Right lobe of liver (tissue), 4 donors: Measurements from ENCODE around the gene NEK2.

- PRO-cap, 4 experiments = peak in 3 of 4 experiments; most common plus-strand start chr1:209724512 (in 1); most common minus-strand start chr1:209724264 (in 1)
- RAMPAGE, long total RNA, 2 experiments = start-site peak on the minus strand in 1 of 2 experiments, at chr1:209724385-209724394 at its widest, 12 reads per replicate
Observed at GRCh38 chr1:209724100-209724663, 19.5 kb downstream of the HSD11B1 start.

GRCh38 chr1:209825458-209826554 is 2.0 kb upstream of the UTP25 start:
- PRO-cap, 4 experiments = no peak in any of the 4 experiments
- RAMPAGE, long total RNA, 2 experiments = no peak in any of the 2 experiments

- PRO-cap, 4 experiments = no peak in any of the 4 experiments
- RAMPAGE, long total RNA, 2 experiments = no peak in any of the 2 experiments
Observed at GRCh38 chr1:209884623-209885275, 53.3 kb upstream of the SYT14 start.

GRCh38 chr1:210252559-210253239 is 20.1 kb downstream of the SERTAD4 start:
- PRO-cap, 4 experiments = no peak in any of the 4 experiments
- RAMPAGE, long total RNA, 2 experiments = no peak in any of the 2 experiments

- PRO-cap, 4 experiments = peak in 1 of 4 experiments; most common plus-strand start chr1:210343615 (in 1)
- RAMPAGE, long total RNA, 2 experiments = no peak in any of the 2 experiments
Observed at GRCh38 chr1:210342935-210343985, 14.6 kb downstream of the HHAT start.

DNA sequence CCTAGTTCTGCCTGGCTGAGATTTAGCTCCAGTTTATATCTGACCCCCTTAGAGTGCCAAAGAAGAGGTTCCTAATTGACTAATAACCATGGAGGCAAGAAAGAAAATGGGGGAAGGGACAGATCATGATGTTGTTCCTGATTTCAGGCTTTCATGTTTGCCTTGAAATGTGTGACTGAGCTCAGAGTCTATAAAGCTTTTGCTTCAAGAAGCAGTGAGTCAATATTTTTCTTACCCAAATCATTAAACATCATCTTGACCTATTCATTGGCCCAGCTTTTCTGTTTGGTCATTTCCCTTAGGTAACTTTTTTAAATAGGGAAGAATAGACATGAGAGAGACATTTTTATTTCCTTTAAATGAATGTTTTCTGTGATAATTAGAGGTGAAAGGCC is 55.9 kb downstream of the HHAT start:
- PRO-cap, 4 experiments = no peak in any of the 4 experiments
- RAMPAGE, long total RNA, 2 experiments = no peak in any of the 2 experiments

DNA sequence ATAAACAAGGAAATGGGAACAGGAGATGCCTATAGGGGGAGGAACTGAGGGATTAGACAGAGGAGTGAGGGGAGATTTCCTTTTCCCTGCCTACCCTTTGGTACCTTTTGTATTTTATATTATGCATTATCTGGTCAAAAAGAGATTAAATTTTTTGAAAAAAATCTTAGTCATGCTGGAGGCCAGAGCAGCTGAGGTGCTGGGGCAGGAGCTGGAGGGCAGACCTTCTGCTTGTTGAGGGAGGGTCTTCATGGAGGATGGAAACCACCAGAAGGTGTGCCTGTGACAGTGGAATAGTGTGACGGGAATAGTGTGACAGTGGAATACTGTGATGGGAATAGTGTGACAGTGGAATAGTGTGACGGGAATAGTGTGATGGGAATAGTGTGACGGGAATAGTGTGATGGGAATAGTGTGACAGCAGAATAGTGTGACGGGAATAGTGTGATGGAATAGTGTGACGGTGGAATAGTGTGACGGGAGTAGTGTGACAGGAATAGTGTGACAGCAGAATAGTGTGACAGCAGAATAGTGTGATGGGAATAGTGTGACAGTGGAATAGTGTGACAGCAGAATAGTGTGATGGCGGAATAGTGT is 325.0 kb downstream of the HHAT start:
- PRO-cap, 4 experiments = no peak in any of the 4 experiments
- RAMPAGE, long total RNA, 2 experiments = no peak in any of the 2 experiments

DNA sequence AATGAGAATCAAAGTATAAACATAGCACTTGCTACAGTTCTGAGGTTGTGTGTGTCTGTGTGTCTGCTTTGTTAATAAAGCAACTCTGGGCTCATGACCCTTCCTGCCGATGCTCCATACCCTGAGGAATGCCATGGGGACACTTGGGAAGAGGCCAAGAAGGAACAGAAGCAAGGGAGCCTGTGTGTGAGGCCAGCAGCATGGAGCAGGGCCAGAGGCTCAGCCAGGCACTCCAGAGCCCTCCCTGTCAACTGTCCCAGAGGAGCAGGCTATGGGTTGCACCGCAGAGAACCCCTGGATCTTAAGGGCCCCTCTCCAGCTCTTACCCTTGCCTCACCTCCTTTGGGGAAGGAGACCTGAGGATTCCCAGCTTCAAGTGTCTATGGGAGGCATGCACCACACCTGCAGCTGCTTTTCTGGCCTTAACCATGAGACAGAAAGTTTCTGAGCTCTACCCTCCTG is 353.6 kb downstream of the HHAT start:
- PRO-cap, 4 experiments = peak in 3 of 4 experiments; most common plus-strand start position 214 of the sequence (in 3)
- RAMPAGE, long total RNA, 2 experiments = no peak in any of the 2 experiments

DNA sequence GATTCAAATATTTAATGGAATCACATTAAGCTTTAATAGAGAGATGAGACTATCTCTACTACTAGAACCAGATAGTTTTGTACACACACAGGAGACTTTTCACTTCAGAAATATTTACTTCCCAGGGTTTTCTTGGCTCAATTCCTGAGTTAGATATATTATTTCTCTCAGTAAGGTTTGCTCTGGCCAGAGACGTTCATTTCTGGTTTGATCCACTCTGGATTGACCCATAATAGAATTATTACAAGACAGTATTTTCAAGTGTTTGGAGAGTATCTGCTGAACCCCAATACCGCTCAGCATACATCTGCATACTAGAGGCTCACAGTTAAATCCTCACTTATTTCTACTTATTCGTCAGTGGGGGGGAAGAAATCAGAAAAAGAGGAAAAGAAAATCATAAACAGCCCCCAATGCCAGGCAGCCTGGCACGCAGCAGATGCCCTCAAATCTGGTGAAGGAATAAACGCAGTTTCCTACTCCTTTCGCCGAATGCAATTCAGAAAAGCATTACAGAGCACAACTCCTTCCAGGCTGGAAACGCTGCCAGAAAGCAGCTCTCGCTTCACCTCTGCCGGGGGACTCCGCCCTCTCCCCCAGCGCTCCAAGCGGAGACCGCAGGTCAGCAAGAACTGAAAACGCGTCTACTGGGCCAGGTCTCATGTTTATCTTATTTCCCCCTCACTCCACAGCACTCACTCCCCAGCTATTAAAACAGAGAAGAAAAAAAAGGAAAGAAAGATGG is 1.1 kb upstream of the RCOR3 start:
- PRO-cap, 4 experiments = peak in 4 of 4 experiments; most common plus-strand start position 635 of the sequence (in 4); most common minus-strand start position 494 of the sequence (in 4)
- RAMPAGE, long total RNA, 2 experiments = no peak in any of the 2 experiments

DNA sequence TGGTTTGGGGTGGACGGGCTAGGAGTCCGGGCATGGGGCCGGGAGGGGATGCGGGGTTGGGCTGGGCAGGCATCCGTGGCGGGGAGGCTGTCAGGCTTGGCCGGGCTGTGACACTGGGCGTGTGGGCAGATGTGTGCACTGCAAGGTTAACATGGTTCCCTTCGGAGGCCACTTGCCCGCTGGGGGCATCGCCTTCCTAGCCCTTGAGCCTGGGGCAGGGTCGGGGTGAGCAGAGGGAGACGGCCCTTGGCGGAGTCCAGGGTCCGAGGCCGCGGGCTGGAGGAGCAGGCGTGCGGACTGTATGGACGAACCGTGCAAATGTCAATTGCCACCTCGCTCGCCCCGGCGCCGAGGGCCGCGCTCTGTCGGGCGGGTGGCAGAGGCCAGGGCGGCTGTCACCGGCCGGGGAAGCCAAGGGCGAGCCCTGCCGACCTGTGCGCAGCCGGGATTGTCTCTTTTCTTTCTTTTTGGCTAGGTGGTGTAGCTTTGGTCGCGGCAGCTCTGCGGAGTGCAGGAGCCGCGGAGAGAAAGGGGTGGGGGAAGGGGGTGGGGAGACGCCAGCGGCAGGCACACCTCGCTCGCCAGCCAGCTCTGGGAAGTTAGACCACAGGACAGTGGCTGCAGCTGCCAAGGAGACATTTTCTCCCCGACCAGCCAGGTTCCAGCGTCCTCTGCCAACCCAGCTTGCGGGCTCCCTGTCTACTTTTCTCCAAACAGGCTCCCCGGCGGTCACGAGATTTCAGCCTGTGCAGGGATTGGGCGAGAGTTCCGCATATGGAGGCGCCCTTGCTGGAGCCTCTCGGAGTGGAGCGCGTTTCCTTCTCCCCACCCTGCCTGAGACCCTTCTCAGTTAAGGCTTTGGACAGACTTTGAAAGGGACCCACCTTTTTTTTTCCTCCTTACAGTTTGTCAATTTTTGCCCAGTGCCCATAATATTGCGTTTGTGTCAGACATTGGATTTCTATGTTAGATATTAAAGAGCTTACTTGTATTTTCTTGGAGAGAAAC is 1.4 kb downstream of the RCOR3 start:
- PRO-cap, 4 experiments = peak in 4 of 4 experiments; most common plus-strand start position 602 of the sequence (in 1); most common minus-strand start position 673 of the sequence (in 2)
- RAMPAGE, long total RNA, 2 experiments = no peak in any of the 2 experiments

DNA sequence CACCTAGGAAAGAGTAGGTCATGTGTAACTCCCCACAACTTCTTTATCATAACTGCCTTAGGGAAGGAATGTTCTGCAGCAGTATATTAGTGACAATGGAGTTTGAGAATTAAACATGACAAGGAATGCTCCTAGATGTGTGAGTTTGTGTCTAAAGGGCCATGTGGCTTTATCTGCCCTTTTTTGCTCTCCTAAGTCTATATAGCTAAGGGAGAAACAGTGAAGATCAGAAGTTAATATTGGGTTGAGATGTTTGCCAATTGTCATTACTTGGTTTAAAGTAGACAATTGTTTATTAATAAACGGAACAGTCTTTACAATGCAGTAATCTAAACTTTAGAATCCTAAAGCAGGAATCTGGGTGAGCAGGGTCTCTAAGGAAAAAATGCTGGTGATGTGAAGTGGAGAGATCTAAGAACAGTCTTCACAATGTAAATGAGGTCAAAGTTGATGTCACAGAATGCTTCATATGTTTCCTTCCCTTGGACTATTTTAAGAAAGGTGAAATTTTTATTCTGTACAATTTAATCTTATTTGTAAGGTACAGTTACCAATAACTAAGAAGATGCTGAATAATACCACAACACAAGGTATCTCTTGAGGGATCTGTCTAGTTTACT is 9.0 kb upstream of the TRAF5 start:
- PRO-cap, 4 experiments = no peak in any of the 4 experiments
- RAMPAGE, long total RNA, 2 experiments = no peak in any of the 2 experiments

DNA sequence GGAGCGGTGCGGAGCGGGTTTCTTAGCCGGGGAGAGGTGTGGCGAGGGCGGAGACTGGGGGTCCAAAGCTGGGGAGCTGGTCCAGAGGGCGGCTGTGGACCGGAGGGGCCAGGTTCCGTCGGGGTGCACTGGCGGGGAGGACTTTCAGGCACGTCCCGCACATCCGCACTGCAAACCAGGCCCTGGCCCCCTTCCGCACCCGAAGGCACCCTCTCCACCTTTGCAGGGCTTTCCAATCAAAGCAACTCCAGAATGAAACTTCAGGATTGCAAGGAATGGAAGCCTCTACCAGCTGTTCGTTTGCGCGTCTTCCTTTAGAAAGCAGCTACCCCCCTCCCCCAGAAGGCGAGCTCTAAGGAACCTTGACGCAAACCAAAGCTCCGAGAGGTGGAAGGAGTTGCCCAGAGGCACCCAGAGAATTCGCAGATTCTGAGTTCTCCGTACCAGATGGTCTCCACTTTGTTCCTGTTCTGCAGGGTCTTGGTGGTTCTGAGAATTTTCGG is 547 bp downstream of the TRAF5 start:
- PRO-cap, 4 experiments = peak in 2 of 4 experiments; most common plus-strand start position 423 of the sequence (in 1); most common minus-strand start position 316 of the sequence (in 1)
- RAMPAGE, long total RNA, 2 experiments = no peak in any of the 2 experiments

DNA sequence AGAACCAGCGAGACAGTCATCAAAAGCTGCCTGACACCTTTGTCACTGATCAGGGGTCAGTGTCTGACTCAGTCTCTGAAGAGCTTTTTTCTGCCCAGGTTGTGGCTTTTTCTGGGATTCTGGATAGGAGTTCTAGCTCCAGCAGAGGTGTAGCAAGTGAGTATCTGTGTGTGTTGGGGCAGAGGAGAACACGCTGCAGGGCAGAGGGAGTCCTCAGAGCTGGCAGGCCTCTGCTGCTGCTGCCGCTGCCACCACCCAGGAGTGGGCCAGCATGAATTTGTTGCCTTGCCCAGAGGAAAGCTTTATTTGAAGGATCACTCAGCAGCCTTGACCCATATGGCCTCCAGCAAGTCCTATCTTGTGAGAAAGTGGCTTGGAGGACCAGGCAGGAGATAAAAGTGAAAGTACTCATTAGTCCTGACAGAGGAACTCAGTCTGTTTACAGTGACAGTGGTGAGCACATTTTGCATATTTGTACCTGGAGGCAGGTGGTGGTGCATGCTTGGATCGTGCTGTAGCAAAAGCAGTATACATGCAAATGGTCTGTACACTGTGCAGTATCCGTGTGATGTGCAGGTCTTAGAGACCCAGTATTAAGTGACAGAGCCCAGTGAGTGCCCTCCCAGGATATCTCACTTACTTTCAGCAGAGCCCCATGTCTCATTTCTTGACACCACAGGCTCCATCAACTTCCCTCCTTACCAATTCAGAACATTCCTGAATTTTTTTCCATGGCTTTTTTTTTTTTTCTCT is 3.2 kb downstream of the TRAF5 start:
- PRO-cap, 4 experiments = no peak in any of the 4 experiments
- RAMPAGE, long total RNA, 2 experiments = no peak in any of the 2 experiments

DNA sequence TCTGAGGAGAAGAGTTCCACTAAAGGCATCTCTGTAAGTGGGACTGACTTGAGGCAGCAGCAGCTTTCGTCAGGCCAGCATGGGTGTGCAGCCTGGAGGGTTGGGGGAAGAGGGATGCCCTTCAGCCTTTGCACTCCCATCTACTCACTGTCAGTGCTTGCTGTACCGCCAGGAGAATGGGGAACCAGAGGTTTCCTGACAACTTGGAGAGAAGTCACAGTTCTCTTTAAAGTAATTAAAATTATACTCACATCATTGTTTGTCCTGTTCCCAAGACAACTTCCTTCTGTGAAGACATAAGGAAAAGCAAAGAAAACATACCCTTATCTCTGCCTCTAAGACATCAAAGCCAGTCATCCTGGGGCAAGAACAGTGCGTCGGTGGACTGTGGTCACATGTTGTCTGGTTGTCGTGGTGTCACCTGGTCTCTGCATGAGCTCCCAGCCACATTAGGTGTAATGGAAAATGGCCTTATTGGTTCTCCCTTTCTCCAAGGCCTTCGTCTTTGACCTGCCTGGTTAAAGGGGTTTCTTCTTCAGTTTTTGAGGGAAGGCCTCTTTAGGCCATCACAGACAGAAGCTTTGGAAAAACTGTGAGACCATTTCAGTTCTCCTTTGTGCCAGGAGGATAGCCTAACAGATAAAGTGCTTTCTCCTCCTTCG is 17.6 kb downstream of the TRAF5 start:
- PRO-cap, 4 experiments = no peak in any of the 4 experiments
- RAMPAGE, long total RNA, 2 experiments = no peak in any of the 2 experiments

- PRO-cap, 4 experiments = no peak in any of the 4 experiments
- RAMPAGE, long total RNA, 2 experiments = no peak in any of the 2 experiments
Observed at GRCh38 chr1:211372145-211372971, 45.7 kb downstream of the TRAF5 start.

DNA sequence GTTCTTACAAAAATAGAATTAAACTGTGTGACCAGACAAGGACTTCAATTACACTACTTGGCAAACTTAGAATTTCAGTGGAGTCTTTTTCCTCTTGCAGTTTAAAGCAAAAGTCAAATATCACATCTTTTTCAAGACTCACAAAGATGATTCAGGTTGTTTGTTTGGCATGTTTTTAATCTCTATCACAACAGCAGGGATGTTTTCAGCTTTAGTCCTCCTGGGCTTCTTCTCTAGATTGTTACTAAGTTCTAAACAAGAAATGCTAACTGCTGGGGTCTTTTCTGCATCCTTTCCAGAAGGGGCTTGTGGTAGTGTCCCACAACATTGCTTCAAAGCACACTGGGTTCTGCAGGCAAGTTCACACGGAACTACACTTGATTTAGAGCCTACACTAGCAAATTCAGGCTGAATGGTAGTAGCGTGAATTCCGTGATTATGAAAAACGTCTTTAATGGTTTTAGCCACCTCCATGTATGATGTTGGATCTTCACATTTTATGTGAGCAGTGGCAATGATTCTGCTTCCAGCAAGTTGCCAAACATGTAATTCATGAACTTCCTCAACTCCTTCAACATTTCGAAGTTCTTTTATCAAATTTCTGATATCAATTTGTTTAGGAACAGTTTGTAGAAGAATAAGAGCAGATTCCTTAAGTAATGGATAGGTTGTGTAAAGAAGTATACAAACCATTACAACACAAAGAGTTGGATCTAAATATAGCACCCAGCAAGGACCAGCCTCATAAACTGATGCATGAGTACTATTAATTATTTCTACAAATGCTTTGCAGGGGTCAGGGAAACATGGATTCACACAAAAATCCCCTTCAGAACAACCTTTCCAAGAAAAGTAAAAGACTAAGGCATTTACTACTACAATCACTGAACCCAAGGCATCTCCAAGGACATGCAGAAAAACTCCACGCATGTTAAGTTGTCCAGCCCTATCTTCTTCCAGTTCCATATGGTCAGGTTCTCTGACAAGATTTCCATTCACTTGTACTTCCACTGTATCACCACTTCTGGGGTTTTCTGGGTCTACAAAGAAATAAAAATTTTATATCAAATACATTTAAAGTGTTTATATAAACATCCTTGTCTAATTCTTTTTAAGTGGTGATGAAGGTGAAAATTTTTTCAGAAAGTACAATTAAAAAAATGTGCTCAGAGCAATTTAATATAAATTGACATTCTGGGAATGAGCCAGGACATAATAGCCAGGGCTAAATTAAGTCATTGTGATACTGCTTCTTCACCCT is 3.3 kb downstream of the SLC30A1 start:
- PRO-cap, 4 experiments = no peak in any of the 4 experiments
- RAMPAGE, long total RNA, 2 experiments = start-site peak on the minus strand in 1 of 2 experiments, centred at positions 480 to 984 of the sequence, 17 to 74 reads per replicate

DNA sequence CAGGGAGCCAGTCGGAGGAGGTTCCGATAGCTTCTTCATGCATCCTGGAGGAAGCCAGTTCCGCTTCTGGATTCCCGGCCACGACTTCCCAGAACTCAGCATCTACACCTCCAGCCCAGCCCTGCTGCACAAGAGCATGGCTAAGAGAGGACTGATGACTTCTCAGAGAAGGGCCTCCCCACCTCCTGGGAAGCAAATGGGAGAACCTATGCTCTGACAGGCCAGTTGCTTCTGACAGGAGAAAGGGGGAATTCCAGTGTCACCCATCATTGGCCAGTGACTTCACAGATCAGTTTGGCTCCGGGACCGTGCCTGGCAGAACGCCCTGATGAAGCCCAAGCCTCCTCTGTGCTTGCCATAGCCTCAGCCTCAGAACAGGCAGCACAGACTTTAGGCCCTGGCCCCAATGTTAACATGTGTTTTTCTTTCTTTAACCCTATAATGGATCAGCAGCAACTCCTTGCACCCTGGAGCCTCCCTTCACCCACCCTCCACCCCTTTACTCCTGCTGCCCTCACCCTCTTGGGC is 42.5 kb upstream of the SLC30A1 start:
- PRO-cap, 4 experiments = peak in 2 of 4 experiments; most common plus-strand start position 318 of the sequence (in 1); most common minus-strand start position 156 of the sequence (in 2)
- RAMPAGE, long total RNA, 2 experiments = no peak in any of the 2 experiments

GRCh38 chr1:211674979-211676265 is at the start of gene NEK2:
Gene NEK2 (minus strand): TSS chr1:211675621.
- PRO-cap, 4 experiments = peak in 4 of 4 experiments; most common plus-strand start chr1:211675792 (in 4); most common minus-strand start chr1:211675842 (in 4)
- RAMPAGE, long total RNA, 2 experiments = start-site peak on the minus strand in 2 of 2 experiments, at chr1:211675591-211675628 at its widest, 16 to 18 reads per replicate

DNA sequence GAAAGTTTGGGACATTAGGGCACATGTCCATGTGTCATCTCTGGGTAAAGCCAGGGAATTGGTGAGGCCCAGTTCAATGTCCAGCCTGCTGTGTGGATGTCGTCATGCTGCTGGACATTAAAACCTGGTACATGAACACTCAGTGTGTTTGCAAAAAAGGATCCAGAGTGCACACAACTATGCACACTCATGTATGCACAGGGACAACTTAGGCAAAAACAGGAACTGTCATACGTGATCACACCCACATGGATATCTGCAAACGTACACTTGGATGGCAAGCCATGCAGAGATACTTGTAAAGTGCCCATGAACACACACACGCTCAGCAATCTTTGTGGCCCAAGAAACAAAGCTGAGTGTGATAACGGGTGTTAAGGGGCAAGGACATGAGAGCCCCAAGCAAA is 47.9 kb upstream of the NEK2 start:
- PRO-cap, 4 experiments = peak in 2 of 4 experiments; most common plus-strand start position 145 of the sequence (in 2)
- RAMPAGE, long total RNA, 2 experiments = no peak in any of the 2 experiments

- PRO-cap, 4 experiments = no peak in any of the 4 experiments
- RAMPAGE, long total RNA, 2 experiments = no peak in any of the 2 experiments
Observed at GRCh38 chr1:211735228-211736361, 60.2 kb upstream of the NEK2 start.